ENCODE data around the genes GFOD1, NOL7 and CD83.

- PRO-cap = no peak
Observed at GRCh38 chr6:13260704-13261341, 67.5 kb downstream of the TBC1D7 start.

GRCh38 chr6:13261342-13262052 is 66.8 kb downstream of the TBC1D7 start:
- PRO-cap = no peak

- PRO-cap = no peak
Observed at GRCh38 chr6:13407952-13408378, 79.4 kb downstream of the GFOD1 start.

- PRO-cap = no peak
Observed at GRCh38 chr6:13415065-13415719, 72.2 kb downstream of the GFOD1 start.

DNA sequence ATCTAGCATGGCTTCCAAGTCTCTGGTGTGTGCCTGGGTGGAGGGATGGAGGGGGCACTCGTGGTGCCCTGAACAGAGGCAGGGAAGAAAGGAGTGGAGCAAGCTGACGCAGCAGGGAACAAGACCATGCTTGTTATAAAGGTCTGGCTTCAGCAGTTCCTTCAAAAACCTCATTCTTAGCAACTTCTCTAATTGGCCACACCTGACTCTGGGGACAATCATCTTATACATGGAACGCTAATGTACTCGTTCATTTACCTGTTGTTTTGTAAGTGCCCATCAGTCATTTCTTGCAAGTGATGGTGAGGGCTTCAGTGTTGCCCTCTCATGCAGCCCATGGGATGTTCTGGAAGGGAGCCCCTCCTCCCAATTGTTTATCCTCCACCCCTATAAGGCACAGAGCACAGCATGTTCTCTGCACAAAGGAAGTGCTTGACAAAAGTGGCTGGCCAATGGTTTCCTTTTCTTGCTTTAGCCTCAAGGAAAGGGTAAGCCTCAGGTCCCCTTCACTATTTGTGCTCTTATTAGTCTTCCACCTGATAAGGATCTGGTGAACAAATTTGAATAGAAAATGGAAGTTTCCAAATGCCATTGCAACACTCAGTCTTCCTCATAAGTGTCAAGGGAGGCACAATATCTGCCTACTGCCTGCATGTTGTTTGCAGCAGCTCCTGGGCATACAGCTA is 39.2 kb downstream of the GFOD1 start:
- PRO-cap = unidirectional peak, minus-strand start at position 338 of the sequence

DNA sequence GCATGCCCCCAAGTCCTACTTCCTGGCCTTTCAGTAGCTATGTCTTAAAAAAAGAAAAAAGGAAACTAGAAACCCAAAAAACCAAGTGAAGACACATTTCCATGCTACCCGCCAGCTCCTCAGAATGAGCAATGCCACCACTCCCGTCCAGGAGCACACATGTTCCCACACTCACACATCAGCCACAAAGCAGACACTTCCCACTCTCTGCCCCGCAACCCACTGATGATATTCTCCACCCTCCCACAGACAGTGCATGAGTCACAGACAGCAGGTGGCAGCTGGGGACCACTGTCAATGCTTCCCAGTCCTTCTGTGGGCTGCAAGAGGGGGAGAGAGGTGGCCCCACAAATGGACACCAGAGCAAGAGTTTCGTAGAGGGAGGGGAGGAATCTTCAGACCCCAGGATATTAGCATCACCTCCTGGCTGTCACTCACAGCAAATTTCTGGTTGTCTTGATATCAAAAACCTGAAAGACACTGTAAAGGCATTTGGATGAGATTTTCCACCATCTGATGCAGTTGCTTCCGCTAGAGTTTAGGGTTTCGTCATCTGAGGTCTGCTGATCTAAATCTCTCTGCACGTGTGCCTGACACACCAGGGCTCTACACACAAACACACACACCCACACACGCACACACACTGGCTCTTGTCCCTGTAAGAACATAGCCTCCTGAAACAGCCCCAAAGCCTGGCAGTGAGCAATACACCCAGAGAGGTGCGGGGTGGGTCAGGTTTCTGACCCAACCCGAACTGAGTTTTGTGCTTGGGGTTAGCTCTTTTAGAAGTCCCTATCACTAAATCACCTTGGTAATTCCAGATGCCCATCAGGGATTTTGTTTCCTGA is 32.7 kb downstream of the GFOD1 start:
- PRO-cap = unidirectional peak, minus-strand start at position 224 of the sequence; bidirectional peak, plus-strand start at position 601 of the sequence, minus-strand start at position 436 of the sequence

GRCh38 chr6:13487197-13488109 is at the start of gene GFOD1:
Gene GFOD1 (minus strand): TSS chr6:13487600.
- PRO-cap = unidirectional peak, minus-strand start at chr6:13487319; bidirectional peak, plus-strand start at chr6:13487932, minus-strand start at chr6:13487600

- PRO-cap = no peak
Observed at GRCh38 chr6:13488169-13488592, 781 bp upstream of the GFOD1 start.

GRCh38 chr6:13559250-13559749 is 15.1 kb upstream of the SIRT5 start:
- PRO-cap = no peak

DNA sequence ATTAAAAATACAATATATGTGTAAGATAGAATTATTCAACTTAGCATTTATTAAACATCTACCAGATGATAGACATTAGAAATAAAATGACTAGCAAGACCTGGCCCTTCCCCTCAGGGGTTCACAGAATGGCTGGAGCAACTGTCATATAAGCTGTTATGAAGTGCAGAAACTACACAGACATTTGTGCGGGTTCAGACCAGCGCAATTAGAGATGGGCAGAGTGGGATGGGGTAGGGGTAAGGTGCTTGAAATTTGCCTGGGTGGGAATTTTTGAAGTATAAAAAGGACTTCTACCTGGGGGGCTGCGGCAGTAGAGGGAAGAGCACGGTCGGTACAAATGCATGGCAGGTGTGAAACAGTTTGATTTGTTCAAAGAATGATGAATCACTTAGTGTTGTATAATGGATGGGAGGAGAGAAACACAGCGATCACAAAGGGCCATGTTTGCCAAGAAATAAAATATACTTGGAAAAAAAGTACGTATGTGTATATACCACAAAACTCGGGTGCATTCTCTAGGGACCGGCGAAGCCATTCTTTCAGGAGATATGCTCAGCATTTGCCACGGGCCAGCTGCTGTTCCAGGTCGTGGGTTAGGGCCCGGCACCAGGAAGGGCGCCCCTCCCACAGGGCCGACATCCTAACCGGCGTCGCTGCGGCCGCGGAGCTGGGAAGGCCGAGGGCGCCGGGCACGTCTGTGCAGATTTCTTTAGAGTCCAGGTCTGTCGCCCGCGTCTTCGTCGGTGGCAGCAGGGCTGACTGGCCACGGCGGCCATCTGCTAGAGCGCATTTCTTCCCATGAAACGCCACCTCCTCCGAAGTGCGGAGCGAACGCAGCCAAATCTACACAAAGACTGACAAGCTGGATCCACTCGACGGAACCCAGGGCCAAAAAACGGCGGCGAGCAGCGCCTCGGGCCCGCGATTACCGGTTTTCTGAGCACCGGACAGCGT is 777 bp upstream of the NOL7 start:
- PRO-cap = bidirectional peak, plus-strand start at position 894 of the sequence, minus-strand start at position 893 of the sequence

DNA sequence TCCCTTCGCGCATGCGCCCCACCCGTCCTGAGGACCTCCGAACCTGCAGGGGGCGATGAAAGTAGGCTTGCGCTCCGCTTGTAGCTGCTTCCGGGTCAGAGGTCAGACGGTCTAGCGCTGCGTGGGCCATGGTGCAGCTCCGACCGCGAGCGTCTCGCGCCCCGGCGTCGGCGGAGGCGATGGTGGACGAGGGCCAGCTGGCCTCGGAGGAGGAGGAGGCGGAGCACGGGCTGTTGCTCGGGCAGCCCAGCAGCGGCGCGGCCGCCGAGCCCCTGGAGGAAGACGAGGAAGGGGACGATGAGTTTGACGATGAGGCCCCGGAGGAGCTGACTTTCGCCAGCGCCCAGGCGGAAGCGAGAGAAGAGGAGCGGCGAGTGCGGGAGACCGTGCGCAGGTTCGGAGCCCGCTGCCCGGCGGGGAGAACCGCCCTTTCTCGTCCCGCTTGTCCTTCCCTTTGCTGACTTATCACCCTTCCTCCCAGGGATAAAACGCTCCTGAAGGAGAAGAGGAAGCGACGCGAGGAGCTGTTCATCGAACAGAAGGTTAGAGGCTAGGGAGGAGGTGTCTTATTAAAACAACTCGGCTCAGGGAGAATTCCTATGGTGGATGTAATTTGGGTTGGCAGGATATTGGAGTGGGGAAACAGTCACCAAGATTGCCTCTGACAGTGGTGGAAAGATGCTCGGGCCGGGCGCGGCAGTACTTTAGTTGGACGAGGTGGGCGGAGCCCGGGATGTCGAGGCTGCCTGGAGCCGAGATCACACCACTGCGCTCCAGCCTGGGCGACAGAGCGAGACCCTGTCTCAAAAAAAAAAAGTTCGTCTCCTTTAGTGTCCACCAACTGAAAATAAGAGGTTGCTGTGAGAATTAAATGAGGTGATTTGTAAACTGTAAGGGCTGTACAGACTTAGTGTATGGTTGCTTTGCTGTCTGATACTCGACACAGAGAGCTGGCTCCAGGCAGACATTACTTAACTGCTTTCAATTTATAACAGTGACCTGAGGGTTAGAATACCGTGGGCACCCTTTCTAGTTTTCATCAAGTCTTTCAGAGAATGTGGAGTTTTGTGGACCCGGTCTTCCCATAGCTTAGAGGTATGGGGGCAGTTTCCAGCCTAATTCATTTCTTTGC is at the start of gene NOL7:
TSS of gene NOL7 (plus strand) at position 105 of the 1,132 bp plus-strand sequence.
- PRO-cap = bidirectional peak, plus-strand start at position 105 of the sequence, minus-strand start outside the sequence

DNA sequence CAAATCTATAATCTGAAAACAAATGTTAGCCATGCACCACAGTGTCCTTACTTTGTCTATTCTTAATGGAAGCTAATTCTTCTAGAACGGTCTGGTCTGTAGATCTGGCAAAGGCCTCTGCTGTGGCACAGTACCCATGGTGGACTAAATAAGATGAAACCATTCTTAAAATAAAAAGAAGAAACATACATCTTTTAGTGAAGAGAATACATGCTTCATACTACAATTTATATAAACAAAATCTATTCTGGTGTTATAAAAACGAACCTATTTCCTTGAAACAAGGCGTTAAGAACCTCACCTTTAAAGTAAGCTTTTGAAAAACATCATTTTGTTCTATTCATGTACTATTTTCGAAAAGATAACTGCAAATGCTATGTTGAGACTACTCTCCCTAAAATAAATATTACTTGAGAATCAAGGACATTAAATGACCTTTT is 27.3 kb downstream of the NOL7 start:
- PRO-cap = no peak

DNA sequence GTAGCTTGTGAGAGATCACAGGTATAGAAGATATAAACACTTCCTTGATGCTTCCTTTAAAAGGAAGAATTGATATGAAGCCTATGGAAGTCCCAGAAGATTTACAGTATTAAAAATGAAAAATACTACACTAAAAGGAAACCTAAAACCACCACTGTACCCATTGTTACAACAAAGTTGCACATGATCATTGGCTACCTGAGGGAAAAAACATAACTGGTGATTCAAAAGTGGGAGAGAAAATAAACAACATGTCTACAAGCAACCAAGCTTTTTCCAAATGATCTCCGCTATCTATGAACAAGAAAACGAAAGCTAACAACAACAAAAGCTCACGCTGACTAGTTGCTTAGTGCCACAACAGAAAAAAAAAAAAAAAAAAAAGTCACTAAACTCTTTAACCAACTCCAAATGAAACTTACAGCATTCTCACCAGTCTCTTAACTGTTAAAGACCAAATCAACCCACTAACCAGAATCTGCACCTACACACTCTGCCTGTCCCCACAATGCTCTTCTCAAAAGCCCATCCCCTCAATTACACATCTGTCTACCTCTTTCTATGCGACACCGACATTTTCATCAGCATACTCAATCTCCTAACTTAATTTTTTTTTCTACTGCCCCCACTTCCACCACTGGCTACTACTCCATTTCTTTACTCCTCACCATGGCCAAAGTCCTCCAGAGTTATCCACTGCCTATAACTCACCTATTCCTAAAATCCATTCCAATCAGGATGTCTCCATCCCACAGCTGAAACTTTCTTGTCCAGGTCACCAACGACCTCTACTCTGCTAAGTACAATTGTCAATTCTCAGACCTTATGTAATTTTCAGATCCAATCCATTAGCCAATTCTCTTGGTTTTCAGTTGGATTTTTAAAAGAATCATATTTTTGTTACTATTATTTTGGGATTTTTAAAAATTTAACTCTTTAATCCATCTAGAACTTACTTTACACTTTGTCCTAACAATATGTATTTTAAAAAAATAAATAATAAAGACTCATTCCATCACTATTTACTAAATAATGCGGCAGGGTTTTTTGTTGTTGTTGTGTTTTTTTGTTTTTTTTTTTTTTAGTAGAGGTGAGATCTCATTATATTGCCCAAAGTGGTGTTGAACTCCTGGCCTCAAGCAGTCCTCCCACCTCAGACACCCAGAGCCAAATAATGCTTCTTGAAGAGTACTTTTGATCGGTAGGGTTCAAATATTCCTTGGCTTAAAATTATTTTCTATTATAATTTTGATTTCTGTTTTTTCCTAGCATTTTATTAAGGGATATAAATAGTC is 34.4 kb downstream of the NOL7 start:
- PRO-cap = no peak

DNA sequence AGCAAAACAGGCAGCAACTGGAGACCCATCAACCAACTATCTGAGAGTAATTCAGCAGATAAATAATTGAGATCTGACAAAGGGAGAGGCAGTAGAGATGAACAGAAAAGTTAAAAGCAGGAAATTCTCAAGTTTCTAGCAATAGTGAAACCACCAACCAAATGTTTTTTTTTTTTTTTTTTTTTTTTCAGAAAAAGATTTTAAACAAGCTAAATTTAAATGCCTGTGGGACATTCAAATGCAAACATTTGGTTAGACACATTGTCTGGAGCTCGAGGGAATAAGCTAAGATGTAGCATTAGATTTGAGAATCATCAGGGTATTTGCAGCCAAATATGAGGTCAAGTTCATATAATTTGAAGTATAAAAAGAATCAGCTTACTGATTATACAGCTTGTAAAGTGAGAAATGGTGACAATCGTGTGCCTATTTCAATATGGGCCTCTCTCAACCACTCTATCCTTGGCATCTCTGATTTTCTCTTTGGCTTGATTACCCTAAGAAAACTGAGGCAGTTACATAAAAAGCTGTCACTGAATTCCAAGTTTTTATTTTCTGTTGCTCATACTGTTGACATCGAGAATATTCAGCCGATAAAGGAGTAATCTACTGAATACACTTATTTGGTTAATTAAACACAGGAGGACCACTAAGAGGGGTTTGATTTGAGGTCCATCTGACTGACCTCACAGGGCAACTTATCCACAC is 16.2 kb downstream of the RANBP9 start:
- PRO-cap = no peak

- PRO-cap = no peak
Observed at GRCh38 chr6:13702752-13704012, 8.5 kb downstream of the RANBP9 start.

GRCh38 chr6:13708930-13709515 is 2.6 kb downstream of the RANBP9 start:
- PRO-cap = unidirectional peak, plus-strand start at chr6:13709282

DNA sequence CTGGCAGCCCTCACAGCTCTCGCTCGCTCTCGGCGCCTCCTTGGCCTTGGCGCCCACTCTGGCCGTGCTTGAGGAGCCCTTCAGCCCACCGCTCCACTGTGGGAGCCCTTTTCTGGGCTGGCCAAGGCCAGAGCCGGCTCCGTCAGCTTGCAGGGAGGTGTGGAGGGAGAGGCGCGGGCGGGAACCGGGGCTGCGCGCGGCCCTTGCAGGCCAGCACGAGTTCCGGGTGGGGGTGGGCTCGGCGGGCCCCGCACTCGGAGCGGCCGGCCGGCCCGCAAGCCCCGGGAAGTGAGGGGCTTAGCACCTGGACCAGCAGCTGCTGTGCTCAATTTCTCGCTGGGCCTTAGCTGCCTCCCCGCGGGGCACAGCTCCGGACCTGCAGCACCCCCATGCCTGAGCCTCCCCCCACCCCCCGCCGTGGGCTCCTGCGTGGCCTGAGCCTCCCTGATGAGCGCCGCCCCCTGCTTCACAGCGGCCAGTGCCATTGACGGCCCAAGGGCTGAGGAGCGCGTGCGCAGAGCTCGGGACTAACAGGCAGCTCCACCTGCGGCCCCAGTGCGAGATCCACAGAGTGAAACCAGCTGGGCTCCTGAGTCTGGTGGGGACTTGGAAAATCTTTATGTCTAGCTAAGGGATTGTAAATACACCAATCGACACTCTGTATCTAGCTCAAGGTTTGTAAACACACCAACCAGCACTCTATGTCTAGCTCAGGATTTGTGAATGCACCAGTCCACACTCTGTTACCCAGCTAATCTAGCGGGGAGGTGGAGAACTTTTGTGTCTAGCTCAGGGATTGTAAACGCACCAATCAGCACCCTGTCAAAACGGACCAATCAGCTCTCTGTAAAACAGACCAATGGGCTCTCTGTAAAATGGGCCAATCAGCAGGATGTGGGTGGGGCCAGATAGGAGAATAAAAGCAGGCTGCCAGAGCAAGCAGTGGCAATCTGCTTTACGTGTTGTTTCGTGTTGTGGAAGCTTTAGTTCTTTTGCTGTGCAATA is 93.4 kb downstream of the RNF182 start:
- PRO-cap = no peak

DNA sequence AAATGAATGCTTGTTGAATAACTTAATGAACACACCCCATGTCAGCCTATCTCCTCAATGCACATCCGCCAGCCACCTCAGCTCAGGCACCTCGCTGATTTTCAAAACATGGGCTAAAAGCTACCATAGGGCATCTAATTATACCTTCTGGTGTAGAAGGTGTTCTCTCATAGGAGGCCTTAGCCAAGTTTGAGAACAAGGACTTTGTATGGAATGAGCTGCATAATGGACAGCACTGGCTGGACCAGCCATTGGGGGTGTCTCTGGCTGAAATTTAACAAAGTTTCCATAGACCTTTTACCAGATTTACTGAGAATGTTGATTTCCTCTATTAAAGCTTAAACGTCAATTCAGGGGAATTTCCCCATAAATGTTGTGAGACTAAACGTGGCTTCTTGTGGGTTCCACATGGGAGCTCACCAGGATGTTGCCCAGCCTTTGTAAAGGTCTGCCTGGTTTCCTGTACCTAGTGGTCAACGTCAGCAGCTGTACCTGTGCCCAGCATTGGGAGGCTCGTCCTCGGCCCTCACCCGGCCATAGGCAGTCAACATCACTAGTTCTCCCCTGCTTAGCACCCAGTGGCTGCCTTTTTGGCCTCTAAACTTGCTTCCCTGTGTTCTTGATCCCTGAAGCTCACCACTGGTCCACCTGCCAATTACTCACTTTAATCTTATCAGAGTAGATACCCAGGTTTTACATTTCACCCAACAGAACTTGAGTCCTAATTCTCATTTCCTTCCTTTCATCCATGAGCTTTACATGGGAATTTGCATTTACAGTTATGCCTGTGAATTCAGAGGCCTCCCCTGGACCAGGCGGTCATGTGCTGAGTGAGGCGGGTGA is 22.2 kb upstream of the CD83 start:
- PRO-cap = bidirectional peak, plus-strand start at position 469 of the sequence, minus-strand start at position 276 of the sequence

DNA sequence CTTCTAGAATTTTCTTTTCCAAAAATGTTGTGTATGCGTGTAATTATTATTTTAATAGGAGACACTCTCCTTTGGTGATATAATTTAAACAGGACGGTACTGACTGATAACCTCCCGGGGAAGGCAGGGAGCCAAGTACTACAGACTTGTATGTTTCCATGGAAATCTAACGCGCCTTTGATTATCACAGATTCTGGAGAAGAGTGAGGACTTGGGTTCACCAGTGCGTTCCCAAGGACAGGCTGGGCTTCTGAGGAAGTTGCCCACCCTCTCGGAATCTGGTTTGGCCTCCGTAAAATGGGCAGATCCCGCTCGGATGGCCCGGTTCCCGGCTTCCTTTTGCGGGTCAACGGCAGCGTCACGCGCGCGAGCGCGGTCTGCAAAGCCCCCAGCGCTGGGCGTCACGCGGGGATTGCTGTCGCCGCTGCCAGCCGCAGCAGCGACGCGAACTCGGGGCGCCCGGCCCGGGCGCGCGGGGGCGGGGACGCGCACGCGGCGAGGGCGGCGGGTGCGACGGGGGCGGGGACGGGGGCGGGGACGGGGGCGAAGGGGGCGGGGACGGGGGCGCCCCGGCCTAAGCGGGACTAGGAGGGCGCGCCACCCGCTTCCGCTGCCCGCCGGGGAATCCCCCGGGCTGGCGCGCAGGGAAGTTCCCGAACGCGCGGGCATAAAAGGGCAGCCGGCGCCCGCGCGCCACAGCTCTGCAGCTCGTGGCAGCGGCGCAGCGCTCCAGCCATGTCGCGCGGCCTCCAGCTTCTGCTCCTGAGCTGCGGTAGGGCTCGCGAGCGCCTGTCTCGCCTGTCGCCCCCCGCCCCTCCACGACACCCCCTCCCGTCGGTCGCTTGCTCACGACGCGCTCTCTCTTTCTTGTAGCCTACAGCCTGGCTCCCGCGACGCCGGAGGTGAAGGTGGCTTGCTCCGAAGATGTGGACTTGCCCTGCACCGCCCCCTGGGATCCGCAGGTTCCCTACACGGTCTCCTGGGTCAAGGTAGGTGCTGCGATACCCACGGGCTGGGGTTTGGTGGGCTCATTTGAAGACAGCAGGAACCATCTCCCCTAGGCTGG is at the start of gene CD83:
TSS of gene CD83 (plus strand) at position 696 of the 1,066 bp plus-strand sequence.
- PRO-cap = unidirectional peak, plus-strand start at position 82 of the sequence; bidirectional peak, plus-strand start at position 698 of the sequence, minus-strand start at position 452 of the sequence; bidirectional peak, plus-strand start at position 735 of the sequence, minus-strand start at position 764 of the sequence

DNA sequence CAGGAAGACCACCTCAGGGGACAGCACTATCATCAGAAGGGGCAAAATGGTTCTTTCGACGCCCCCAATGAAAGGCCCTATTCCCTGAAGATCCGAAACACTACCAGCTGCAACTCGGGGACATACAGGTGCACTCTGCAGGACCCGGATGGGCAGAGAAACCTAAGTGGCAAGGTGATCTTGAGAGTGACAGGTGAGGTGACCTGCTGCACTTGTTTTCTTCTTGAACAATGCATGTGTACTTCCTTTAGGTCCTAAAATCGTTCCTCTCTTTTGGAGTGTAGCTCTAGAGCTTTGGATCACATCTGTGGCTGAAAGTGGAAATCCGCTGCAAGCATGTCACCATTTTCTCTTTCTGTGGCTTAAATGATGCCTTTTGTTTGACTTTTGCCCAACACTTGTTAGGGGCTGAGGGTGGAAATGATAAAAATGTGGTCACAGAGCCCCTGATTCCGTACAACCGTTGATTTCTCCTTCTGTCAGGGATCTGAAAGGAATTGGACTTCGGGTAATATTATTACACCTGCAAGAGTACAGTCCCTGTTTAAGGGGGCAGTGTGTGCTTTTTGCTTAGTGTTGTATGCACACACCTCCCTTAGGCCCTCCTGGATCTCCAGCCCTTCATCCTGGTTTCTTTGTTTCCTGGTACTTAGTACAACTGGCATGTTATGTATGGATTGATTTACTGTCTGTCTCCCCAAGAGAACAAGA is 14.1 kb downstream of the CD83 start:
- PRO-cap = no peak